Spinal cord (tissue), 3 donors: ENCODE data around the genes PRDM16, DFFB and KCNAB2.

- PRO-cap = no peak
- RAMPAGE, long total RNA = no peak
Observed at GRCh38 chr1:2565925-2566719, 10.0 kb downstream of the TNFRSF14 start.

- PRO-cap = no peak
- RAMPAGE, long total RNA = no peak
Observed at GRCh38 chr1:2968408-2968975, 52.8 kb upstream of the ACTRT2 start.

- PRO-cap = no peak
- RAMPAGE, long total RNA = no peak
Observed at GRCh38 chr1:3068219-3069320, at the start of gene PRDM16. PRDM16 (plus strand) TSS chr1:3069203.

GRCh38 chr1:3071348-3071900, 2.4 kb downstream of the PRDM16 start:
- PRO-cap = no peak
- RAMPAGE, long total RNA = no peak

GRCh38 chr1:3096889-3097157, 27.8 kb downstream of the PRDM16 start:
- PRO-cap = no peak
- RAMPAGE, long total RNA = no peak

- PRO-cap = no peak
- RAMPAGE, long total RNA = no peak
Observed at GRCh38 chr1:3258364-3259107, 189.5 kb downstream of the PRDM16 start.

DNA sequence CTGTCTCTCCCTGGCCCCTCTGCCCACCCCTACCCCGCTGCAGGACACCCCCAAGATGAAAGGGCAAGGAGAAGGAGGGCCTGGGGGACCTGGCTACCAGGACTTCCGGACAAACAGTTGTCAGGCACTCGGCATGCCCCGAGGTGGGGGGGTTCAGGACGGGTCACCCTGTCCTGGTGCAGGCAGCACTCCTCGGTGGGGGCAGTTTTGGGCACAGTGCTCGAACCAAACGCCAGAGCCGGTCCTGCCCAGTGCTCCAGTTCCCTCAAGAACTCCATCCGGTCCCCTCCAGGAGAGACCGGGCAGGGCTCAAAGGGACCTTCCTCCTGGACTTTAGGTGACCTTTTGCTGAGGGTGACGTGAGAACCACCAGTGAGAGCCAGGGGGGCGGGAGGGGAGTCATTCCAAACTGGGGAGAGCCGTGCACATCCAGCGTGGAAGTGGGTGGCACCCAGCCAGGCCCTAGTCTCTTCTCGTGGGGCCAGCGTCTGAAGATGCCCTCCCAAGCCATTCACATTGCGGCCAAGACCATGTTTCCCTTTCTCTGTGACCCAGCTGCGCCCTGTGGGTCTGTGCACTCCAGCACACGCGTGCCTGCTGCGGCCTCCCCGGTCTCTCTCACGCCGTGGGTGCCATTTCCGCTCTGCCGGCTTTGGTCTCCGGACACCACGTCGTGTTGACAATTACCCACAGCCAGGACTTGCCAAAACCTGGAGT, 178.9 kb upstream of the ARHGEF16 start:
- PRO-cap = no peak
- RAMPAGE, long total RNA = no peak

GRCh38 chr1:3490307-3490623, 35.8 kb downstream of the ARHGEF16 start:
- PRO-cap = no peak
- RAMPAGE, long total RNA = no peak

DNA sequence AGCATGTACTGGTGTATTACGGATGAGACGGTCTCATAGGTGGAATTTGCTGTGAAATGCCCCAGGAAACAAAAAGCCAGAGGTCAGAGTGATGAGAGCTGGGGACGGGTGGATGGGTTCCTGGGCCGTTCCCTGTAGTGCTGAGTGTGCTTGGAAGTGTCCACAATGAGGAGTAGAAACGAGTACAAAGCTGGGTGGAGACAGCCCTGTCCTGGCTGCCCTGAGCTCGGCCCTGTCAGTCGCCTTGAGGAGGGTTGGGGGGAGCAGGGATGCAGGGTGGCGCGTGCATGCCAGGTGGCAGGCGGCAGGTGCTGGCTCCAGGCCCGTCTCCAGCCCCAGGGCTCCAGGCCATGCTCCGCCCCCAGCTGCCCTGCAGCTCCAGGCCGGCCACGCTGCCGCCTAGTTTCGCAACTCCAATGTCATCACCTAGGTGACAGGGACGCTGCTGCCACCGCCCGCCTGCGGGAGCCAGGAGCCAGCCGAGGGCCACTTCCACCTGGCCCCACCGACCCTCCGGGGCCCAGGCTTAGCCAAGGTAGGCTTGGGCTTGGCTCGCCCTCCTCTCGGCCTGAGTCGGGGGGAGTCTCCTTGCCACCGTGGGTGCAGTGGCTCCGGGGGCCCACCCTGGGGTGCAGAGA, 16.4 kb downstream of the TP73 start:
- PRO-cap = no peak
- RAMPAGE, long total RNA = no peak

GRCh38 chr1:3690327-3690798, 38.0 kb downstream of the TP73 start:
- PRO-cap = no peak
- RAMPAGE, long total RNA = no peak

DNA sequence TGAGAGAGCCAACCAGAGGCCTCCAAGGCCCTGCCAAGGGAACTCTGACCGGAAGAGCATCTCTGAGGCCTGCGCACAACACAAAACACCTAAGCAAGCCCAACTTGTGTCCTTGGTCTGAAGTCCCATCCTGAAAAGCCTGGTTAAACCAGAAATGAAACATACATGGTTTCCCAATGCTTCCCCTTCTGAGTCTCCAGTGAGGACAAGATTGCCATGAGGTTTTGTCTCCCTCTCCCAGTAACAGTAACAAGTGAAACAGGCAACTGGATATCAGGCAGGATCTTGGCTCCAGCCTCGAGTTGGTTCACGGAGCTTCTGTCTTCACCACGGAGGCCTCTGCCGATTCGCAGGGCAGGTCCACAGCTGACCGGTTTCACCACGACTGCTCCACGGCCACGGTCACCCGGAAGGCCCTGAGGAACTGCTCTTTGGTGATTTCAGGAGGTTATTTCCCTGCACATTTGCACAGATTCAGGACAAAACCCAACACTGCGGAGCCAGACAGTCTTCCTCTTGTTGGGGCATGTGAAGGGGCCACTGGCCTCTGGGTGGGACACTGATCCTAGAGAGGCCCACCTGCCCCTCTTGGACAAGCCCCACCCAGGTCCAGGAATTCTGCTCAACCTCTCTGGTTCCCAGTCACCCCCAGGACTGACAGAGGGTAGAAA, 14.1 kb upstream of the CCDC27 start:
- PRO-cap = no peak
- RAMPAGE, long total RNA = no peak

GRCh38 chr1:3784956-3786003, 11.0 kb downstream of the LRRC47 start:
- PRO-cap = no peak
- RAMPAGE, long total RNA = no peak

DNA sequence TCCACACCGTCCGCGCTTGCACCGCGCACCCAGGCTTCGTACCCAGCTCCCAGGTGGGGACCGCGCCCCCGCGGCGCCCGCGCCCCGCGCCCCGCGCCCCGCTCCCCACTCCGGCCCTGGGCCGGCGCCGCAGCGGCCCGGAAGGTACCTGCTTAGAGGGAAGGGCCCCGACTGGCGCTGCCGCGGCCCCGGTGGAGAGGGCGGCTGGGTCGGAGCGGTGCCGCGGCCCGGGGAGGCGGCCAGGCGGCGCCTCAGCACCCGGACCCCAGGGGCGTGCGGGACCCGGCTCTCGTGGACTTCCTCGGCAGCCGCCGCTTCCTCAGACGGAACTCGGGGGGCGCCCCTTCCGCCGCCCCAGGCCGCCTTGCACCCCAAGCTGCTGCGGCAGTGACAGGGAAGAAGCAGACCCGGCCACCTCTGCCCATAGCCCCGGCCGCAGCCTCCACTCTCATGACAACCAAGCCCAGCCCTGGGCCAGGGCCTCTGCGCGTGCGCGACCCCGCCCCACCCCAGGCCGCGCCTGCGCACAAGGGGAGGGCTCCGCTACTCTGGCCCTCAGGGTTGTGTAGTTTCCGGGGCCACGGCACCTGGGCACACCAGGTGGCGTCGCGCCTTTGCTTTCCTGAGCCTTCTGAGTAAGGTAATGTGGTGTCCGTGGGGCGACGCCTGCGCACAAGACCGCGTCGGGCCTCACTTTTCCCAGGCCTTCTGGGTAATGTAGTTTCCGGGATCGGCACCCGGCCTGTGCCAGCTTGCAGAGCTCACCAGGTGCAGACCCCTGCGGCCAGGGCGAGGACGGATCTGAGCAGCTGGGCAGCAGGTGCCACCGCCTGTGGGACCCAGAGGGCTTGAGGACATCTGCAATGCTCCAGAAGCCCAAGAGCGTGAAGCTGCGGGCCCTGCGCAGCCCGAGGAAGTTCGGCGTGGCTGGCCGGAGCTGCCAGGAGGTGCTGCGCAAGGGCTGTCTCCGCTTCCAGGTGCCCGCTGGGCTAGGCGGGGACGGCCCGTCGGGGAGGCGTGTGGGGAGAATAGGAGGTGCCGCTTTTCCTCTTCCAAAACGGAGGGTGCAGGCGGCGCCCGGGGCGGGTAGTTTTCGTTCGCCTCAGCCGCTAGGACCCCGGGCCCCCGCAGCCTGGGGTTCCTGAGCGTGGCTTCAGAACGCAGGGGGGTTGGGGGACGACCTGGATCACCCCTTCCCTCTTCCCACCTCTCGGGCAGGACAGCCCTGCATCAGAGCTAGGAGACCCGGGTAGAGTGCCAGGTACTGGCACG, at the start of gene DFFB:
DFFB (plus strand) TSS at position 736 of the 1,272 bp plus-strand sequence.
- PRO-cap = unidirectional peak, minus-strand start at position 471 of the sequence
- RAMPAGE, long total RNA = no peak

- PRO-cap = no peak
- RAMPAGE, long total RNA = no peak
Observed at GRCh38 chr1:3948203-3948632, 48.1 kb upstream of the C1orf174 start.

DNA sequence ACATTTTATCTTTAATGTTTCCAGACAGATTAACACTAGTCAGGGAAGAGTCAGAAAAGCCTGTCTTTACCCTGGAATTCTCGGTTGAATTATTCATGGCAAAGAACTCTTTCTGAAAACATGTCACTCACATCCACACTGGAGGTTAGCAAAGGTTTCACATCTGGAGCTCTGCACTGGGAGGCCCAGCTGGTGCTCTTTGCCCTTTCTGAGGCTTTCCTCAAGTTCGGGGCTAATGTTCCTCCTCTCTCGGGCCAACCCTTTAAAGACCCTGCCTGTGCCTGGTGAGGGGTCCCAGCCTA, 265.9 kb upstream of the C1orf174 start:
- PRO-cap = no peak
- RAMPAGE, long total RNA = no peak

DNA sequence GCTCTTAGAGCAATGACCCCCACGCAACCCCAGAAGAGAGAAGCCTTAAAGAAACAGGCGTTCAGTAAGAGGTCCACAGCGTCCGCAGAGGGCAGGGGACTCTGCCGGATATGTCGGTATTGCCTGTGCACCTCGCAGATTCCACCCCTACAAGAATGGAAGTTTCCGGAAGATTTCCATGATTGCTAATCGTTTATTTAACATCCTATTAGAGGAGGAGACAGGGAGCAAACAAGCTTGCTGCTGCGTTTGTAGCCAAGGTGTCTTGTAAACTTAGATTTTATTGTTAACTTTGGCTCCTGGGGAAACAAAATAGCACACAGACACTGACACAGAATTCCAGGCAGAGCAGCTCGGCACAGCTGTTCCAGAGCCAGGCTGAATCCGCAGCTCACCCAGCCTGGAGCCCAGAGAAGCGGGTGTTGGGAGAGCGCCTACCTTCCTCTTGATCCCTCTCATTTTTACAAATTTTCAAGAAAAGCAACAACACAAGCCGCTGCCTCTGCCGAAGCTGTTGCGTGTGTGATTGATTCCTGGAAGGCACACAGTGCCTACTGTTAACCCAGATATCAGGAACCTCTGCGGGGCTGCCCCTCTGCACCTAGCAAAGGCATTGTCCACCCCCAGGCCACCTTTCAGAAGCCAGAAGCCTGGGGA, 75.7 kb downstream of the AJAP1 start:
- PRO-cap = no peak
- RAMPAGE, long total RNA = no peak

DNA sequence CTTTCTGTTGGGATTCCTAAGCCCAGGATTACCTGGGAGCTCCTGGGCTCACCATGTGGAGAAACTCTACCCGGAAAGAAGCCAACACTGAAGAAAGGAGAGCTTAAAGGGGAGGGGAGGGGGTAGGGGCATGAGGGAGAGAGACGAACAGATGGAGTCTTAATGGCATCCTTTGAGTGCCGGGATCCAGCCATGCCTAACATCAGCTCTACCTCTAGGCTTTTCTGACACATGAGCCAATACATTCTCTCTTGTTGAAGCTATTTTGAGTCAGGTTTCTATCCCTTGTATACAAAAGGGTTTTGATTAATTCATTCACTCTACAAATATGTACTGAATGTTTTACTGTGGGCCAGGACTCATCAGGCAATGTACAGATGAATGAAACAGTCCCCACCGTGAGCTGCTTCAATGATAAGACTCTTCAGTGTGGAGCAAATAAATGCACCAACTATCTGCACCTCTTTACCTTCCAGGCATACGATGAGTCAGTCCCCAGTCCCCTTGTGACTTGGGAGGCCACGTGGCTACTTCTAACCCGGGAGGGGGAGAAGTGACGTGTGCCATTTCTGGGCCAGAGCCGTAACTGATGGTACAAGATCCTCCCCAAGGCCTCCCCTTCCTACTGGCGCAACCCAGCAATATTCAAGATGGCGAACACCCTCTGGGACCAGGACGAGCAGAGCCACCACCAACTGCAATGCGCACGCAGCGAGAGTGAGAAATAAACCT, 74.8 kb downstream of the NPHP4 start:
- PRO-cap = no peak
- RAMPAGE, long total RNA = no peak

- PRO-cap = no peak
- RAMPAGE, long total RNA = no peak
Observed at GRCh38 chr1:5966837-5967755, 25.1 kb downstream of the NPHP4 start.

GRCh38 chr1:6045751-6046173, at the start of gene KCNAB2:
KCNAB2 (plus strand) TSS chr1:6045888.
- PRO-cap = no peak
- RAMPAGE, long total RNA = no peak

DNA sequence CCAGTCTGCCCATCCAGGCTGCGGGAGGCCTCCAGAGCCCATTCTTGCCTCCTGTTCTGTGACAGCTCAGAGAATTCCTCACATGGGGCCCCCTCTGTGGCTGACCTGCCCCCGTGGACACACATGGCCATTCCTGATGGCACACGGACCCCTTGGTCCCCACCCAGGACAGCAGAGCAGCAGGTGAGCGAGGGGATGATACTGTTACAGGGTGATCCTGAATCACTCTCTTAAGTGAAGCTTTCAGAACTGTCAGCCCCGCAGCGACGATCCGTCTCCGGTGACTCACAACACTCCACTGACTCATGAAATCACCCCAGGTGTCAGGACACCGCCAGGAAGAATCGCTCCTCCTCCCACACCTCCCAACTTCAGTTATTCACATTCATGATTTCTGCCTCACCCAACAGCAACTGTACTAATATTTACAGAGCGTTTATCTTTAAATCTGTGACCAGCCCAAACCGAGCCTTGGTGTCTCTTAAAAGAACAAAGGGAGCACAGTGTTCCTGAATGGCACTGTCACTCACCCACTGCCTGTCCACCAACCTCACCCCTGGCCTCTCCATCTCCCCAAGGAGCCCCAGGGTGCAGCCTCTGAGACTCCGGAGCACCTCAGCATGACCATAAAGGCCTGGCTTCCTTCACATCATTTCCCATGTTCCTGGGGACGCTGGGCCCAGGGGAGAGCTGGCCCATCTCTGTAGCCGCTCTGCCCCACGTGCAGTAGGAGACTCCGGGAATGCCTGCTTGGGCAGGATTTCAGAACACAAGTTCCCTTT, 22.3 kb downstream of the CHD5 start:
- PRO-cap = no peak
- RAMPAGE, long total RNA = no peak